ENCODE measurements around a stretch of chr16.

GRCh38 chr16:79380932-79381376 is 219.6 kb downstream of the MAF start:
- RRBS, result no CpG with 5 or more reads among the region's 4 CpGs

GRCh38 chr16:79598271-79598698 is 2.3 kb downstream of the MAF start:
- RRBS, result no CpG with 5 or more reads among the region's 8 CpGs

- RRBS, result no CpG with 5 or more reads among the region's 13 CpGs
These were observed 248.3 kb upstream of the MAF start for GRCh38 chr16:79848689-79849416.

DNA sequence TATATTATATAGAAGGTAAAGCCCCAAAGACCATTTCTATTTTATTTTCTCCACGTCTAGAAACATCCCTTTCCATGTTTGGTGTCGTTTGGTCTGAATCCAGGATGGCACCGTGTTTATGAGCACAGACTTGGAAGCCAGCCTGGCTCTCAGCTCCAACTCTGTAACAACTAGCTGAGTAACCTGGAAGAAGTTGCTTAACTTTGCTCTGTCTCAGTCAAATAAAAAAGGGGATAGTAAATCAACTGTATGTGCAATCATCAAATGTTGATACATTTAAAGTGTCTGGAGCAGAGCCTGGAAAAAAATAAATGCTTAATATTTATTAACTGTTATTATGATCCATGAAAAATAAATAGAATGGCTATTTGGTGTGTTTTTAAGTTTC is 249.8 kb upstream of the MAF start:
- RRBS, result no CpG with 5 or more reads among the region's 3 CpGs

- RRBS, result no CpG with 5 or more reads among the region's 4 CpGs
These were observed 2.1 kb downstream of the CMC2 start for GRCh38 chr16:81004564-81005090.

GRCh38 chr16:81431770-81432516 is 12.7 kb upstream of the CMIP start:
- RRBS, result 79% methylated on average over 8 of the region's 21 CpGs

GRCh38 chr16:81531018-81531712 is 86.6 kb downstream of the CMIP start:
- RRBS, result no CpG with 5 or more reads among the region's 18 CpGs

- RRBS, result no CpG with 5 or more reads among the region's 6 CpGs
These were observed 98.1 kb downstream of the CMIP start for GRCh38 chr16:81542749-81543014.

- RRBS, result no CpG with 5 or more reads among the region's 2 CpGs
These were observed 105.8 kb downstream of the CMIP start for GRCh38 chr16:81550375-81550884.

DNA sequence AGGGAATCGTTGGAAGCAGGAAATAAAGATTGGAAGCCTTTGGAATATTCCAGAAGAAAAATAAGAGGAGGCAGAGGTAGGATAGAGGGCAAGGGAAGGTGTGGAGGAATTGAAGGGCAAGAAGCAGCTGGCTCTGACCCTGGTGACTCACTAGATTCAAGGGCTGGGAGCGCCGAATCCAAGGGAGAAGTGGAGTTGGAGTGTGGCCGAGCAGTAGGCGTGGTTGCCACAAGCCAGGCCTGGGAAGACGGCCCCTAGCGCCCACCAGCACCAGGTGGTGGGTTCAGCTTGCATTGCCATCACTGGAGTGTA is 139.3 kb downstream of the CMIP start:
- RRBS, result no CpG with 5 or more reads among the region's 7 CpGs

DNA sequence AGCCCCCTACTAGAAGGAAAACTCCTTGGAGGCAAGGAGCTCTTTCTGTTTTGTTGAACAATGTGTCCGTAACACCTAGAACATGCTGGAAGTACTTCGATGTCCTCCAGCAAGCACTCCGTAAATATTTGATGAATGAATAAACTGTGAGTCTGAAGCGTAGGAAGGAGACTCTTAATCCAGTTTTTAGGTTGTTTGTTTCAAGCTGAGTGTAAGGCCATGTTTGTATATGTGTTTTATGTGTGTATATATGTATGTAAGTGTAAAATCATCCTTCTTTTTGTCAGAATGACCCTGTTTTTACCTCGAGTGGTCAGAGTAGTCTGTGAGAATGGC is 139.6 kb downstream of the CMIP start:
- RRBS, result no CpG with 5 or more reads among the region's 5 CpGs

DNA sequence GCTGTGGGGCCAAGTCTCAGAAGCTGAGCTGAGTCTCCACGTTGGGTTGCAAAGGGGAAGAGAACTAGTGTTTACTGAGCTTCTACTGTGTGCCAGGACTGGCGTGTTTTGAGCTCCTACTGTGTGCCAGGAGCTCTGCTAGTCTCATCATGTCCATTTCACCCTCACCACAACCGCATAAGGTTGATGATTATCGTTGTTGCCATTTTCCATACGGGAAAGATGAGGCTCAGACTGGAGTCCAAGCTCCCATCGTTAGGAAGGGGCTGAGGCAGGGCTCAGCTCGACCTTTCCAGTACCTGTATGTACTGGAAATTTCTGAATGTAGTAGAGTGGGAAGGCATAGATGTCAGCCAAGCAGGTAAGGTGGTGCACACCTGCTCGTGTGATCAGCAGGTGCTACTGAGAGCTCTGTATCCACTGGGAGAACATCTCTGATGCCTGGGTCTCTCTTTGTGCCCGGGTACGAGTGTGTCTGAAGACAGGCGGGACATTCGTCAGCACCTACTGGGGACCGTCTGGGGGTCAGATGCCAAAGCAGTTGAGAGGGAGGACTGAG is 157.1 kb upstream of the PLCG2 start:
- RRBS, result no CpG with 5 or more reads among the region's 13 CpGs

- RRBS, result no CpG with 5 or more reads among the region's 11 CpGs
These were observed 146.9 kb upstream of the PLCG2 start for GRCh38 chr16:81632123-81632580.

DNA sequence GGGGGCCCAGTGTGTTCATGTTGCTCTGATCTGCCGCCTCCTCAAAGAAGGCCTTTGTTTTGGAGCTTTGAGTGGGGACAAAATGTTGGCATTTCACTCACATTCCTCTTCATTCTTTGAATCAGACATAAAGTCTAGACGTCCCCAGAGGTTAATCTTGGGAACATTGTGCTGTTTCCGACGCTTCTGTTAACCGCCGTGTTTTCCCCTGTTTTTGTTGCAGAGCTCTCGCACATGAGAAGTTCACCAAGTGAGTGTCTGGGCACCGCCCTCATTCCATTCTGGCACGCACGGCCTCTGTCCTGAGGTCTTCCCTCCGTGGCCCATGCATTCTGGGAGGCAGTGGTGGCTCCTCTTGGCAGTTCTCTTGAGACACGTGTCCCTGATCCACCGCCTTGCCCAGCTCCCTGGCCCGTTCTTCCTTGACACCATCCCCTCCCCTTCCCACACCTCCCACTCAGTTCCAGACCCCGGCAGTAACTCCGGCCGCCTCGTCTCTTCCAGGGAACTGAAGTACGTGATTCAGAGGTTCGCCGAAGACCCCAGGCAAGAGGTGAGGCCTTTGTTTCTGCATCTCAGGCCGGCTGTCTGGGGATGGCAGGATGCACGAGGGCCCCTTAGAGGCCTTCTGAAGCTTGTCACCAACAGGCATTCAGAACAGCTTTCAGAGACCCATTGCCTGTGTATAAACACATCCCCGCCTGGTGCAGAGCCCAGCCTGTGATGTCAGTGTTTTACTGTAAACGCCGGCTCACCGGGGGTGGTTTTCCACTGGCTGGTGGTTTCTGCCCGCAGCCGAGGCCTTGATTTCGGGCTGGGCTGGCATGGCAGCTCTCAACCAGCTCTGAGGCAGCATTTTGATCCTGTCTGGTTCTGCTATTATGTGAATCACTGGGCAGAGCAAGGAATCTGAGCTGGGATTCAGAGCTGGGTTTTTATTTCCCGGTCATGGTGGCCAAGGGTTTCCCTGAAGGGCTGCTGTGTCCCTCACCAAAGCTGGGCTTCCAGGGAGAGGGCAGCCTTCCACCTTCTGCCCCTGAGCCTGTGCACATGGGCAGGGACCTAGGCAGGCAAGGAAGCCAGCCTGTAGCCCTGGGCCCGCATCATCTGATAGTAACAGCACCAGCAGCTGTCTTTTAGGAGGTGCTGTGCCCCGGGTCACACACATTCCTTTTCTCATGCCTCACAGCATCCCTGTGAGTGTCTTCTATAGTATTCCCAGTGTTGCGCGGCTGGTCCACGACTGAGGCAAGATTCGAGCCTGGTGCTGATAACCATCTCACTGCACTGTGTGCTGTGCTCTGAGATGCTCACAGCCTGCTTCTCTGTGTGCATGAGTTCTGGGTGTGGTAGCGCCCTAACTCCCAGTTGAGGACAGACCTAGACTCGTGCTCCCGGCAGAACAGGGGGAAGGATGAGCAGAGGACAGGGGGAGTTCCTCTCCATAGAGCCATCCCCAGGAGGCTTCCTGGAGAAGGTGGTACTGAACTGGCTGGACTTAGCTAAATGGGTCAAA is 85.6 kb upstream of the PLCG2 start:
- RRBS, result no CpG with 5 or more reads among the region's 40 CpGs

- RRBS, result no CpG with 5 or more reads among the region's 14 CpGs
These were observed 26.9 kb upstream of the PLCG2 start for GRCh38 chr16:81752068-81752745.

DNA sequence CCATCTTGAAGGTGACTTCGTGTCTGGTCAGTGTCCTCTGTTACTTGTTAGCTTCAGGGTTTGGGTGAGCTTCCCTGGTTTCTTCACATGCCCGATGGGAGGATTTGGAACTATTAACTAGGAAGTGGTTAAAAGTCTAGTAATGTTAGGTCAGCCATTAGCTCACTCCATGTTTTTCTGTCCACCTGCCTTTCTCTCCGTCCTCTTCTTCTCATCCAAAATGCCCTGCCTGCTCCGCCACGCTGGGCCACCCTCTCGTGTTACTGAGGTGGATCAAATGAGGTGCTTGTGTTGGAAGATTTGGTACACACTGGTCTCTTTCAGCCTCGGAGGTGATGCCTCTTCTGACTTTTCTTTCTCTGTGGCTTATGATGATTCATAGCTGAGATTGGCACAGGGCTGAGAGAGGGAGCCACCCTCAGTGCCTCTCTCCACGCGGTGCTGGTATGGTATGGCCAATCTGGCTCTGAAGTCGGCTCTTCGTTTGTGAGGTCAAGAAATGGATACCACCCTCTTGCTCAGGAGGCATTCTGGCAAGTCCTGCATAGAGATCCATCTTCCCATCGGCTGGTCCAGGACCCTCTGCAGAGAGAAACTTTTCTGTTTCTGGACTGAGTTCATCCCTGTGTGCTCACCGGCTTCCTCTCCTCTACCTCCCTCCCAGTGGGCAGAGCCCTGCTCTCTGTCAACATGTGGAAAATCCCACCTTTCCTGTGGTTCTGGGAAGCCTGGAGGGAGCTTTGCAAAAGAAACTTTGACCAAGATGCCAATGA is 82.4 kb downstream of the PLCG2 start:
- RRBS, result no CpG with 5 or more reads among the region's 13 CpGs

DNA sequence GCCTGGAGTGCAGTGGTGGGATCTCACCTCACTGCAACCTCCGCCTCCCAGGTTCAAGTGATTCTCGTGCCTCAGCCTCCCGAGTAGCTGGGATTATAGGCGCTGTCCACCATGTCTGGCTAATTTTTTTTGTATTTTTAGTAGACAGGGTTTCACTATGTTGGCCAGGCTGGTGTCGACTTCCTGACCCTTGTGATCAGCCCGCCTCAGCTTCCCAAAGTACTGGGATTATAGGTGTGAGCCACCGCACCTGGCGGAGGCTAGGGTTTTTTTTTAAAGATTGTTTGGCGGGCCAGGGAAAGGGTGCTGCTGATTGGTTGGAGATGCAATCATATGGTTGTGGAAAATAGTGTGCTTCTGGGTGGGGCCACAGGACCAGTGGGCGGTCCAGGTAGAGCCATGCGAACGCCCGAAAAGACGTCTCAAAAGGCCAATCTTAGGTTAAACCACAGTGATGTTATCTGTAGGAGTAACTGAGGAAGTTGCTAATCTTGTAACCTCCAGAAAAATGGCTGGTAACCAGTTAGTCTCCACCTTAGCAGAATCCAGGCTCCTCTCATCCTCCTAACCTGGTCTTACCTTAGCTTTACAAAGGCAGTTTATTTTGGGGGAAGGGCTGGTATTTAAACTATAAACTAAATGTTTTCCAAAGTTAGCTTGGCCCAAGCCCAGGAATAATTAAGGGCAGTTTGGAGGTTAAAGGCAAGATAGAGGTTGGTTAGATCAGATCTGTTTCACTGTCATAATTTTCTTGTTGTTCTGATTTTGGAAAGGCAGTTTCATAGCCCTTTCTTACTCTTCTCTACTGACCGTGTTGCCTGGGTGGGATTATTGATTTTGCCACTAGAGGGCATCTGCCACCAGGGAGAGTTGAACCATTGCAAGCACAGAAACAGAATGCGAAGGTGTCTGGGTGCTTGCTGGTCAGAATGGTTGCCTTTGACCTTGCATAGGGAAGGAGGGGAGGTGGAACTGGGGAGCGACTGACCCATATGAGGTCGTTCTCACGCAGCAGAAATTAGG is 110.9 kb downstream of the PLCG2 start:
- RRBS, result no CpG with 5 or more reads among the region's 19 CpGs

DNA sequence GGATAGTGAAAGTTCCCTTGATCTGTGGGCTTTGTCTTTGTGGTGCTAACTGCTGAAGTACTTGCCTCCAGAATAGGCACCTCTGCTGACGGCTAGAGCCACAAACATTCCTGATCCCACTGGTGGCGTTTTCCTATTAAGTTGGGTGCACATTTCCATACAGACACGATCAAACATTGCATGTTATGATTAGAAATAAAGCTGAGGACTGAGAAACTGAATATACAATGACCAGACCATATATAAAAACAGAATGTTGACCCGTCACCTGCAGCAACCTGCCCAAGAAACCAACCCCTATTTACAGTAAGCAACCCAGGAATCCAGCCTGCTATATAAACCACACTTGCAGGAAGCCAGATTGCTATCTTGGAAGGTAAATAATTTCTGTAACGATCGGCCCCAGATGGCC is 31.7 kb downstream of the MPHOSPH6 start:
- RRBS, result no CpG with 5 or more reads among the region's 6 CpGs

DNA sequence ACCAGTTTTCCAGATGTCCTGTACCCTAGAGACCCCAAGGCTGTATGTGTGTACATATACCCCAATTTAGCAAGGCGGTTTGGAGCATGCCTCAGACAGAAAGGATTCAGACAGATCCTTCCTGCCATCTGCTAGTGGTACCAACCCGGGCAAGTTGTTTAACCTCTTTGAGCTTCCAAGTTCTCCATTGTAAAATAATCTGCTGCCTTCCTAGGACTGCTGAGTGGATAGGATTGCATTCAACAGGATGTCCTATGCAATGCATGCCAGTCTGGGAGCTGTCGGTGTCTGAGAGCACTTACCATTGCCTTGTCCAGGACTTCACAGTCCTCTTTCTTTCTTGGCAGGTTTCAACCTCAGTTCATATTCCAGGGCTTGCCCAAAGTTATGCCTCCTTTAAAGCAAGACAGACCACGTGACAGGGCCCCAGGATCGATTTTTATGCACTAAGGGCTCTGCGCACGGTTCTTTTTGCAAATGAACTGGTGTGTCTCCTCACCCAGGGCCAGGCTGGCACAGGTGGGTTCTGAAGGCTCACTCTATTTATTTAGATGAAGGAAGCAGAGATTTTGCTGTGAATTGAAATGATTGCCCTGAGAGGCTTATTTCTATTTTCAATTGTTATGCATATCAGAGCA is 2.1 kb downstream of the CDH13 start:
- RRBS, result no CpG with 5 or more reads among the region's 7 CpGs

DNA sequence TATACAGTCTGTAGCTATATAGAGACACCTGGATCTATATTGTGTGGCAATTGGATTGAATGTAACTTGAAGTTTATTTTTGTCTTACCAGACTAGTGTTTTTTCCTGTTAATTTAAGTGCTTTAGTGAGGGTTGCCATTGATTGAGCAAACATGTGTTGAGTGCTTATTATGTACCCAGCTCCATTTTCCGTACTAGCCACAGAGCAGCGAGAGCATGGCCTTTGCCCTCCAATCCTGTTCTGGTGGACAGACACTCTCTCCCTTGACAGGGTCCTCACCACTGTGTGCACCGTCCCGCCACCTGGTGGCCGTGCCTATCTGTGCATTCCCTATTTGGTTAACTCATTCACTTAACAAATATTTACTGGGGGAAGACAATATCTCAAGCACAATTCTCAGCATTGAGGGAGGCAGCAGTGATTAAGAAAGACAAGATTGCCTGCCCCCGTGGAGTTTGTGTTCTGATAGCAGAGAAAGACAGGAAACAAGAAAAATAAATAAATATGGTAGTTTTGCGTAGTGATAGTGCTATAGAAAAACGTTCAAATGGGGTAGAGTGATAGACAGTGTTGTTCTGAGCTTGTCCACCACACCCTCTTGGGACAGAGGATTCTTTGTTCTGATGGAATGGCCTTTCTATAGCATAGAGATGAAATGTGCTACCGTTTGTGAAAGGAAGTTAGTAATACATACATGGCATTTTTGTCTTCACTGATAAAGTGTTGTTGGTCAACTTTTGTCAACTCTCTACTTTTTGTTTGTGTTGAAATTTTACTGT is 13.0 kb downstream of the CDH13 start:
- RRBS, result no CpG with 5 or more reads among the region's 9 CpGs